Type B pancreatic cell (in vitro differentiated cells): Measurements from ENCODE around the gene OCIAD1.

- PRO-cap: no peak
Observed at GRCh38 chr4:46388463-46389784, 1.0 kb downstream of the GABRA2 start.

DNA sequence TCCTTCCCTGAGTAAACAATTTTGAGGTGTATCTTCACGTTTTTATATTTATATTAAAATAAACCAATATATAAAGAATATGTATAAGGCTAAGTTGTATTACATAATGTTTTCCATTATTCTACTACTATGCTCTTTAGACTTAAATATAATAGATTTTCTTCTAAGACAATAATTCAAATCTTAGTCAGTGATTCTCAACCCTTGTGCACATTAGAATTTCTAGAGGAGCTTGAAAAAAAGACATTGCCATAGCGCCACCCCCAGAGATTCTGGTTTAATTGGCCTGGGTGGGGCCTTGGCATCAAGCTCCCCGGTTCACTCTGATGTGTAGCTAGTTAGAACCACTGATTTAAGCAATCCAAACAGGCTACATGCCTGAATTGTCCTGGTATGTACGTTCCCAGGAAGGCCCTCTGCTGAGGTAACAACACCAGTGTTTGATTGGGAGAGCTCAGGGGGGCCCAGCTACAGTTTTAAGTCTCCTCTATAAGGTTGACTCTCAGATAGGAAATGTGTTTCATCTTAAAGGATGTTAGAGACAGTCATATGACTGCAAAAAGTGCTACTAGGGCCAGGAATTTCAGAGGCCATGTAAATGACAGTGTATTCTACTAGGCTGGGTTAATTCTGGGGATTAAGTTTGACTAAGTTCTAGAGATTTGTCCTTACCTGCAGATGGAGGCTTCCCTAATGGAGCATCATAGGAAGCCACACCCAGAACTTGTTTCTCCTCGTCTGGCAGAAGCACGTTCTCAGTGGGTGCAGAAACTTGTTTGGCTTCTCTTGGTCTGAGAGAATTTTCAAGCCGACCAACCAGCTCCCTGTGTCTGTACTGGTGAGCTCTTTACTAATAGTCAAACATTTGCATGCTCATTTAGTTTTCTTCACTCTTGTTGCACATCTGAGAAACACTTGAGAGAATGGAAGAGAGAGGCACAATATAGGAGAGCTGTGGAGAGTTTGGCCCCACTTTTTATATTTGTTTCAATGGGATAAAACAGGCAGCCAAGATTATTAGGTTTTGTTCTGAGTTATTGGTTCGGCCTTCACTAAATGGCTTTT is 1.1 kb upstream of the ATP10D start:
- PRO-cap: no peak

GRCh38 chr4:47830910-47831702 is 6.8 kb downstream of the CORIN start:
- PRO-cap: no peak

DNA sequence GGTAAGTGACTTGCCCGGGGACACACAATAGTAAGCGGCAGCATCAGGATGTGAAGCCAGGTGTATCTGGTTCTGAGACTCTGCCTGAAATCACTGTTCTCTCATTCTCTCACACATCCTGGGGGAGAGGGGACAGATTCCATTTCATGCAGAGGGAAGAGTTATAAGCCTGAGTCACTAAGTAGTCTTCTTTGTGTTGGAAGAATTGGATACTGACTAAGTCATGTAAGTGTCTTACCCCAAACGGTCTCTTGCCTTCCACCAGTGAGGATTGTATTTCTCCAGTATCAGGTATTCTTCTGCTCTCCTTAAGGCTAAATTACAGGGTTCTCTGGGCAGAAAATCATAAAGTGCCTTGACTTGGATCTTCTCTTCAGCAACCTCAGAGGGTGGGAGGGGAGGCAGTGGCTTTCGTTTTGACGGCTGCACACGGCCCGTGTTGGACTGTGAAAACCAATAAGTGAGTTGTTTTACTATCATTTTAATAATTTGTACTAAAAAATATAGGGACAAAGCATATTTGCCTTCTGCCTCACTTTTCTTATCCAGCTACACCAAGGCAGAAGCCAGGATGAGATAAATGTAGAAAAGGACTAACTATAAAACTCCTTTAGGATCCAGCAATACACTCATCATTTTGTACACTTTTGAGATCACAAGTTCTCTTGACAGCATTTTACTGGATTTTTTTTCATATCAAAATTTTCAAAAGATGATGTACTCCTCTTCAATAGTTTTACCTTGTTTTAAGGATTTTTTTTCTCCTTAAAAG is 21.8 kb downstream of the TXK start:
- PRO-cap: no peak

DNA sequence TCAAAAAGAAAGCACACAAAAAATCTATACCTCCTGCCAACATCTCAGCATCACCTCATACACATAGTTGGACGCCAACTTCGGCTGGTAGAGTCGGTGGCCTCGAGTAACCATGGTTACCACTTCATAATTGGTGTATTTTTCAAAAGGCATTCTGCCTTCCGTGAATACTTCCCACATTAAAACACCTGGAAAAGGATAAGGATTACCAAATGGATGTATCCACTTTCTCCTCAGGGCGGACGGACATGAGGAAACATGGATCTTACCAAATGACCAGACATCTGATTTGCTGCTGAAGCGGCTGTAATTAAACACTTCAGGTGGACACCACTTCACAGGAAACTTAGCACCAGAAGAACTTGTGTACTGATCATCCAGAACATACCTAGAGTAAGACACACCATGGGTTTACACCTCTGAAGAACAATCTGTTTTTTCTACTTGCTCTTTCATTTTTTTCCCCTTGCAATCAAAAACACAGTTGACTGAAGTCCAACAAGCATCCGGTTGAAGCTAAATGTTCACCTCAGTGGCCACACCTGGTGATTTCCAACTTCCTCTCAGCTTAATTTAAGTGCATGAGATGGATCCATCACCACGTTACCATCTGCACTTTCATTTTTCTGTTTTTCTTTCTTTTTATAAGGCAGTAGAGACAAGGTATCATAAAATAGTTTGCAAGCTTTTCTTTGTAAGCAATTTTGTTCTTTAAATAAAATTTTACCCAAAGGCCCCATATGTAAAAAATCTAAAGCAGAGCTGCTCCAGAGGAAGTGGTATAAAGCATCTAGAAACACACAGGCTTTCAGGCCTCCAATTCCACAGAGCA is 4.8 kb upstream of the TXK start:
- PRO-cap: no peak

DNA sequence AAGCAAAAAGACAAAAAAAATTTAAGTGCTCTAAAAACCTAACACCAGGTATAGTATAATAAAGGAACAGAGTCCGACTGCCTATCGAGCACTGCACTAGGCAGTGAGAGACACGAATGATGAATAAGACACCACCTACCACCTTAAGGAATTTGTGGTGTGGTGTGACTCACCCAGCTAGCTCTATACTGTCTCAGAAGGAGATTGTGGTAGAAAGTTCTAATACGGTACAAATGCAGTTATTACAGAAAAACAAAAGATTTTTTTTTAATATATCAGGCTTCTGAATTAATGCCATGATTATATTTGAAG is 80.2 kb downstream of the FRYL start:
- PRO-cap: no peak

DNA sequence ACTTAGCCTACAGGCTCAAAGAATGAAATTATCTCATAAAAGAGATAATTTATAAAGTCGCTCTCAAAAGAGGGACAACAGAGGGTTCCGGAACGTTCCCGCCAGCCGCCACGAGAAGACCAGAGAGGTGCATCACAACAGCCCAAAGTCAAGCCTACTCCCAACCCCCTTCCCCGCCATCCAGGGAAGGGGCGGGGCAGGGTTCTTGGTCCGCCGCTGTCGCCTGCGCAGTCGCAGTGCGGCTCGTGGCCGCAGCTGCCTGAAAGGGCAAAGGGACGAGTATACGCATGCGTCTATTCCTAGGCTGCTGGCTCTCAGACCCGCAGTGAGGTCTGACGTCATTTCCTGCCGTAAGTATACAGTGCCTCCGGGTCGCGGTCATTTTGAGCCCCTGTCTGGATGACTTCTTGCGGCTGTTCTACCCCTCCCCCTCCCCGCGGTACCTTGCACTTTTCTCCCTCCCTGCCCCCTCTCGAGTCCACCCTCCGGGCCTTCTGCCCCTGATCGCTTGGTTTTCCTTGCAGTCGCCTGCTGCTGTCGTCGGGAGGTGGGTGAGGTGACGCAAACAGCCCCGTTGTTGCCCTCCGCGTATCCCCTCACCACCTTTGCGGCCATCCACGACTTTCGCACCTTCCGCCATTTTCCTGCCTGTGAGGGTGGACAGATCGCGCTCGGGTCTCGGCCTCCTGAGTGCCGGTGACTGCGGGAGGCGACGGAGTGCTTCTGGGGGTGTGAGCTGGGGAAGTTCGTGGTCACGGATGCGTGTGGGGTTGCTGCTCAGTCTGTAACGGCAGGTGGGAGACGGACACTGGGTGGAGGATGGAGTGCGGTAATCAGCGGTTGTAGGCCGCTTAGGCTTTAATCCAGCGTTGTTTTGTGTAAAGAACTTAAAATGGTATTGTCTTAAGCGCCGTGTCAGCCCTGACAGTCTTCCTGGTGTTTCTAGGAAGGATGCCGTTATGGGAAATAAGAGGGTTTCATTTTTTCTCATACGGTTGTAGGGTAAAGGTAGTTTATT is at the start of gene OCIAD1:
Gene OCIAD1 (plus strand): TSS at position 386 of the 1,018 bp plus-strand sequence.
- PRO-cap: bidirectional peak, plus-strand start at position 386 of the sequence, minus-strand start at position 121 of the sequence; bidirectional peak, plus-strand start at position 689 of the sequence, minus-strand start at position 638 of the sequence

GRCh38 chr4:48862477-48863181 is 31.7 kb downstream of the OCIAD1 start:
- PRO-cap: no peak

- PRO-cap: no peak
Observed at GRCh38 chr4:49287810-49288267, 301.8 kb downstream of the CWH43 start.

DNA sequence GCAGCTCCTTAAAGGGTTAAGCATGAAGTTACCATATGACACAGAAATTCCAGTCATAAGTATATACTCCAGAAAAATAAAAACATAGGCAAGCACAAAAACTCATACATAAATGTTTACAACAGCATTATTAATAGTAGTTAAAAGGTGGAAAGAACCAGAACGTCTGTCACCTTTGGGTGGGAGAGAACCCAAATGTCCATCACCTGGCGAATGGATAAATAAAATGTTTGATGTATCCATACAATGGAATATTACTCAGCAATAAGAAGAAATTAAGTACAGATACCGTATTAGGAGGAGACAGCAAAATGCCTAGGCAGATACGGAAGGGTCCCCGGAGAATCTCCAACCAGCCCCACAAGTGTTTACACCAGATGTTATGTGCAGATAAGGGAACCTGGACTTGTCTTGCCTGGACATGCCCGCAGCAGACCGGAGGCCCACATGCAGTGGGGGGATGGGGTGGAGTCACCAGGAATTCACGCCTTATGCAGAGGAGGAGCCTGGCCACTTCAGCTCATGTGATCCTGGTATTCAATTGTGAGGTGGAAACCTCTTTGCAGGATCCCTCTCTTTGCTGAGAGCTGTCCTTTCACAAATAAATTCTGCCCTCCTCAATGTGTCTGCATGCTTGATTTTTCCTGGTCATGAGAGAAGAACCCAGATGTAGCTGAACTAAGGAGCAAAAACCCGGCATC is 508.7 kb downstream of the CWH43 start:
- PRO-cap: no peak

DNA sequence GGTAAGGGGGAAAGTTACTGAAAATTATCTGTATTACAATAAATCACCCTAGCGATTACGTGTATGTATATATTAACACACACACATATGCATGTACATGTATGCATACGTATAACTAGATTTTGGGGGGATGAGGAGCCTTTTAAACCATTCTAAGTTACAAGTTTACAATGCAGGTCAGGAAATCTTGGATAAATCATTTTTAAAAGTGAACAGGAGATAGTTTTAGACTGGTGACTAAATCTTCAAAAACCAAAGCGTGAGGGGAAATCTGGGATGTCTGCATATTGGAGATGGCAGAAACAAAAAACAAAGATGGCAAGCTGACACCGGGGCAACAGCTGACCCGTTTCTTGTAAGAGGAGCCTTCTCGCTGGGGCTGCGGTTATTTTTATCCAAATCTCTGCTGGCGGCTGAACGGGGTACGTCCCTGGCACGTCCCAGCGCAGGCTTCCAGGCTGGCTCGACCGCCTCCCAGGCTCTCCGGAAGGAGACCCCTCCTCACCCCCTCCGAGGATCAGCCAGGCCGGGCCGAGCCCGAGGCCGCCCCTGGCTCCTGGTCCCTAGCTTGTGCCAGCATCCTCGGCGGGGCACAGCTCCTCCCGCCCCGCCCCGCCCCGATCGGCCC is 509 bp downstream of the SGCB start:
- PRO-cap: no peak

DNA sequence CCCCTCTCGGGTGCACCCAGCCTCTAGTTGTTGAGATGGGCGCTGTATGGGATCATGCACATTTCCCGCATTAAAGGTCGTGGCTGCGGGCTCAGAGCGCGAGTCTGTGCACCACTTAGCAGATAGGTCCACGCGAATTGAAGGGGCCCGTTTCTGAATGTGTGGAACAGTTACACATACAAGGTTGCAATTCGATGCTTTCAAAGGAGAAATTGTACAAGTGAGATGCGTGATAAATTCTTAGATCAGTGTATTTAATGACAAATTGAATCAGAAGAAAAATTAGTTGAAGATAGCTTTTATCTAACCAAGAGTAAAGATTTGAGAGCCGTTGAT is 1.0 kb upstream of the USP46 start:
- PRO-cap: no peak

GRCh38 chr4:52662256-52662928 is 3.3 kb upstream of the USP46 start:
- PRO-cap: no peak

GRCh38 chr4:52838317-52838686 is 23.8 kb upstream of the RASL11B start:
- PRO-cap: unidirectional peak, plus-strand start at chr4:52838503

DNA sequence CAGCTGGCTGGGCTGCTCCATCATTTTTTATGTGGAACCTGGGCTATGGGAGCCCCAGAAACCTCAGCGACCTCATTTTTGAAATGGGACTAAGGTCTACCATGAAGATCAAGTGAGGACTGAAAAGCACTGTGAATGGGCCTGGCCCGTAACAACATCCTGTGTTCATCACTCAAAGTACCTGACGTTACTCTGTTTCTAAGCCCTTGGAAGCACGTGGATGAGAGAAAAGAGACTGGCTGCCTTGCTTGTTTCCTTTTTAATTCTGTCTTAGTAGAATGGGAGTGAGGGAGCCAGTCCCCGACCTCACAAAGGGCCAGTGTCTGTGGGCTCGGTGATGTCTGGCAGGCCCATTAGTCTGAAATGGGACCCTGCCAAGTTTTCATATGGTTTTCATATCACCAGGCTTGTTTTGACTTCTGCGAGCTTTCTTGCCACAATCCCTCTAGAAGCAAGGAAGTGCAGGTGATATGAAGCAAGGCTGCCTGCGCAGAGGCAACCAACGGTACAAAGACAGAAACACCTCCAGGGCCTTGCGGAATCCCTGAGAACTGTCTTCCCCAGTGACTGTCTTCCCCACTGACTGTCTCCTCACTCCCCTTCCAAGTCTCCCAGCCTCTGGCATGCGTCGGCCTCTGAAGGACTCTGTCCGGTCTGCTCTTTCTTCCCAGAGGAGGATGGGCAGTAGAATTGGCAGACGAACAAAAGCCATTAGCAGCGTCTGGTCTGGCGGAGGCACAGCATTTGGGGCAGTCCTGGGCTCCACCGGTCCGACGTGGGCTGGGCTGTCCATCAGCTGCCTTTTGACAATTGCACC is 20.3 kb upstream of the RASL11B start:
- PRO-cap: no peak

GRCh38 chr4:53507393-53508436 is 83.6 kb downstream of the LNX1 start:
- PRO-cap: no peak

GRCh38 chr4:53541477-53541789 is 49.9 kb downstream of the LNX1 start:
- PRO-cap: no peak

- PRO-cap: no peak
Observed at GRCh38 chr4:53695493-53696419, 104.5 kb upstream of the LNX1 start.

GRCh38 chr4:53993948-53994892 is 70.2 kb downstream of the CHIC2 start:
- PRO-cap: unidirectional peak, minus-strand start at chr4:53994521

DNA sequence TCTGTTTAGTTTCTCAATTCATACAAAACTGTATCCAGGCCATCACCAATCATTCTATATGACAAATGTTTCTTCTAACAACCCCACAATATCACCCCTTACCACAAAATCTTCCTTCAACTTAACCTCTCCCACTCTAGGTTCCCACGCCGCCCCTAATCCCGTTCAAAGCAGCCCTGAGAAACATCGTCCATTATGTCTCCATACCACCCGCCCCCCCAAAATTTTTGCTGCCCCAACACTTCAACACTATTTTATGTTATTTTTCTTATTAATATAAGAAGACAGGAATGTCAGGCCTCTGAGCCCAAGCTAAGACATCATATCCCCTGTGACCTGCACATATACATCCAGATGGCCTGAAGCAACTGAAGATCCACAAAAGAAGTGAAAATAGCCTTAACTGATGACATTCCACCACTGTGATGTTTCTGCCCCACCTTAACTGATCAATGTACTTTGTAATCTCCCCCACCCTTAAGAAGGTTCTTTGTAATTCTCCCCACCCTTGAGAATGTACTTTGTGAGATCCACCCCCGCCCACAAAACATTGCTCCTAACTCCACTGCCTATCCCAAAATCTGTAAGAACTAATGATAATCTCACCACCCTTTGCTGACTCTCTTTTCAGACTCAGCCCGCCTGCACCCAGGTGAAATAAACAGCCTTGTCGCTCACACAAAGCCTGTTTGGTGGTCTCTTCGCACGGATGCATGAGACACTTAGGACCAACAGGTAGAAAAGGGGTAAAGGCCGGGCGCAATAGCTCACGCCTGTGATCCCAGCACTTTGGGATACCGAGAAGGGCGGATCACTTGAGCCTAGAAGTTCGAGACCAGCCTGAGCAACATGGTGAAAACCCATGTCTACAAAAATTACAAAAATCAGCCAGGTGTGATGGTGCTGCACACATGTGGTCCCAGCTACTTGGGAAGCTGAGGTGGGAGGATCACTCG is 39.3 kb downstream of the CHIC2 start:
- PRO-cap: no peak